CMK (cell line): ENCODE measurements around a stretch of chr12.

- RRBS, result no CpG with 5 or more reads among the region's 14 CpGs
Observed at GRCh38 chr12:131366181-131366968, 344.5 kb upstream of the SFSWAP start.

DNA sequence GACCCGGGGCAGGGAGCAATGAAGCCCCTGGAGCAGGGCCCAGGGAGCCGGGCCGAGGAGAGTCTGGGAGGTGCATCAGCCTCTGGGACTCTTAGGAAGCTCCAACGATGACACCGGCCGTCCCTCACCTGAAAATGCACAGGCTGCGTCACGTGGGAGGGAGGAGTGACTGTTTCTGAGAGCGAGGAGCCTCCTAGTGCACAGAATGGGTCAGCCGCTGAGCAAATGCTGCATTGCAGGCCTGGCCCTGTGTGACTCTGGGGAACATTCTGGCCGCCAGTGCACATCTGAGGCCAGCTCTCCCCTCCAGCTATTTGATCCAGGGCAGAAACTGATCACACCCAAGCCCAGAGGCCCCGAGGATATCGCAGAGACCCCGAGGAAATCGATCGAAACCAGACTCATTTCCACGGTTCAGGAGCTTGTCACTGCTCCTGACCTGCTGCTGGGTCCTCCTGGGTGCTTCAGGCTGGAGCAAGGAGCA lies 236.5 kb upstream of the SFSWAP start:
- RRBS, result 2% methylated on average over 2 of the region's 17 CpGs

DNA sequence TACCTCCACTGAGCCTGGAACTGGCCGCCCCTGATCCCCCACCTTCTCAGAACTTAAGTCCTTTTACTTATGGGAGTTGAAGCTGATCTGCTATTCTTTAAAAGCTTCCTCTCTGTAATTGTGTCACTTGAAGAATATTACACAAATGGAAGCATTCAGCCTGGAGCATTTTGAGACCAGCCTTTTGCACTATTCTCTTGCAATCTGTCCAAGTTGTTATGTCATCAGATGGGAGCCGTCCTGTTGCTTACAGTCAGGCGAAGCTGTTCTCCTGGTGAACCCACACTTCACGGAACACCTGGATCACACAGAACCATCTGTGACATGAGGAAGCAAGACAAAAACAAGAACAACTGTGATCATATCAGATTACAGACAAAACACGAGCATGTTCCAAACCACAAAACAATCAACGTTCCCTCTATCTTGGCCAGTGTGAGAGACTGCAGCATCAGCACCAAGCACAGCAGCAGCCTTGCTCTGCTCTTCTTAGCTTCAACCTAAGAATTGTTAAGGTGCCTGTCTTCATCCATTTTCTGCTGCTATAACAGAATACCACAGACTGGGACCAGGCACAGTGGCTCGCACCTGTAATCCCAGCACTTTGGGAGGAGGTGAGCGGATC lies 180.5 kb upstream of the SFSWAP start:
- RRBS, result no CpG with 5 or more reads among the region's 8 CpGs

DNA sequence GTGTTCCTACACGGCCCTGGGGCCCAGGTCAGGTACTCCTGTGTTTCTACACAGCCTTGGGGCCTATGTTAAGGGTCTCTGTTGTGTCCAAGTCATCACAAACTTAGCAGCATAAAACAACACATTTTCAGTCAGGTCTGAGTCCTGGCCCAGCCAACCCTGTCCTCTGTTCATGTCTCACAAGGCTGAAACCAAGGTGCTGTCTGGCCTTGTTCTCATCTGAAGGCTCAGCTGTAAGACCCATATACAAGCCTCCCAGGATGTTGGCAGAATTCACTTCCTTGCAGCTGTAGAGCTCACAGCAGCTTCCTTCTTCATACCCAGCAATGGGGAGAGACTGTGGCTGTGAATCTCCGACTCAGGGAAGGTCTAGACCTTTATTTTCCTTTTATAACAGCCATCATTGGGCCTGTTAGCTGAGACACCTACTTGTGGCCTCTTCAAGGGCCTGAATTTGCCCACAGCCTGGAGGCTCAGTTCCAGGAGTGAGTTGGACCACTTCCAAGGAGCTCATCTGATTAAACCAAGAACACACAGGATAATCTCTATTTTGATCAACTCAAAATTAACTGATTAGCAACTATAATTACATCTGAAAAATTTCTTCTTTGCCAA lies 107.4 kb upstream of the SFSWAP start:
- RRBS, result no CpG with 5 or more reads among the region's 2 CpGs

DNA sequence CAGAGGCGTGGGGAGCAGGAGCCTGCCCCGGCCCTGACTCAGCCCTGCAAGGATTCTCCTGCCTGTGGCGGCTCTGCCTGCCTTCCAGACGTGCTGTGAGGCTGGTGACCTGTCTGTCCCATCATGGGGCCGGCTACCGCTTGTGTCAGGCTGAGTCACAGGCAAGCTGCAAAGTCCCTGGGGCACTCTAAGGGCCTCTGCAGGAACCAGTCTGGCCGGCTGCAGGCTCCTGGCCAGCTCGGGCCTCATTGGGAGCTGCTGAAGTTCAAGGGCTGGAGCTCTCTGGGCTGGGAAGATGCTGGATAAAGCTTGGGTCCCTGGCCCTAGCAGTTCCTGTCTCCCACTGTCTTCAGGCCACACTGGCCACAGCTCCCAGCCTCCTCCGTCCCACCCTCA lies 22.2 kb upstream of the ULK1 start:
- RRBS, result no CpG with 5 or more reads among the region's 9 CpGs

- RRBS, result 100% methylated on average over 1 of the region's 20 CpGs
Observed at GRCh38 chr12:131914818-131915505, 14.1 kb upstream of the PUS1 start.

DNA sequence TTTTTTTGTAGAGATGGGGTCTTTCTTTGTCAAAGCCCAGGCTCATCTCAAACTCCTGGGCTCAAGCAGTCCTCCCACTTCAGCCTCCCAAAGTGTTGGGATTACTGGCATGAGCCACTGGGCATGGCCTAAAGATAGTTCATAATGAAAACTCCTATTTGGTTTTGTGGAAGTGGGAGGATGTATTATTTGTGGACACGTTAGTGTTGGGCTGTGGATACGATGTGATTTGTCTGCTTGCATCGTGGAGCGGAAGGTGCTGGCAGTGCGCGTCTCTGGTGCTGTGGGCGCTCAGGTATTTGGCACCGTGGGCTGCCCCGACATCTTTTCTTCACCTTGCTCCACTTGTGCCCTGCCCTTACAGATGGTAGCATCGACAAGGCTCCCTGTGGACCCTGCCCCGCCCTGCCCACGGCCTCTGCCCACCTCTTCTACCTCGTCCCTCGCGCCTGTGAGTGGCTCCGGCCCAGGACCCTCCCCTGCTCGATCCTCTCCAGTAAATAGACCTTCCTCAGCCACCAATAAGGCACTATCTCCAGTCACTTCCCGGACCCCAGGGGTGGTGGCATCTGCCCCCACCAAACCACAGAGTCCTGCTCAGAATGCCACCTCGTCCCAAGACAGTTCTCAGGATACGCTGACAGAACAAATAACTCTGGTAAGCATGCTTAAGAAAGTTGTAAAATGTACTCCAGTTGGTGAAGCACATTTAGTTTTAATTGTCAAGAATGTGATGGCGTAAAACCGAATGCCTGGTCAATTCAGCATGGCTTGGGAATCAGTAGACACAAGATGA lies 36.6 kb downstream of the EP400 start:
- RRBS, result 97% methylated on average over 3 of the region's 22 CpGs

GRCh38 chr12:131993514-131994443 lies 44.0 kb downstream of the EP400 start:
- RRBS, result no CpG with 5 or more reads among the region's 18 CpGs

DNA sequence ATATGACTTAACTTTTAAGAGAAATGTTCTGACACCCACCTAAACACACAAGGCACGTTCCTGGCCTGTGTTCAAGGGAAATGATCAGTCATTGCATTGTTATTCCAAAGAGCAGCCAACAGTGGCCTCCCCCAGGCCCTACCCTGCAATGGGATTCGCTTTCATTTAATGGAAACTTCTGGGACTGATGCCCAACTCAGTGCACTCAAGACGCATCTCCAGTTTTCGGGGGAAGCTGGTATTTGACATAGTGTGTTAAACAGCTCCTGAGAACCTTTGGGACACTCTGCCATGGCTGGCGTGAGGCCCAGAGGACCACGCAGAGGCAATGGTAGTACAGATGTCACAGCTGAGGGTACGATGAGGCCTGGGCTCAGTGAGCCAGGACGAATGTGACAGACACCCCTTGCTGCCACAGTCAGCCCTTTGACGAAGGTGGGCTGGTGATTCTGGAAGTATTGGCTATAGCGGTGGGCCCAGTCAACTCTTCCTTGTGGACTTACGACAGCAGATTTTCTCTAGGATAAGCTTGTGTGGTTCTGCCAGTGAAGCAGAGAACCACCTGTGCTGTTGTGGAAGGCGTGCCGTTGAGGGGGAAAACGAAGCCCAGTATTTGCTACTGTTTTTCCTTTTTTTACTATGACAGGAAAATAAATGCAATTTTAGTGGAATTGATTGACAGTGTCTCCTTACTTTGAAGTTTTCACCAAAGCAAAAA lies 65.7 kb downstream of the DDX51 start:
- RRBS, result no CpG with 5 or more reads among the region's 14 CpGs

- RRBS, result no CpG with 5 or more reads among the region's 25 CpGs
Observed at GRCh38 chr12:132104605-132105178, 39.4 kb downstream of the DDX51 start.

- RRBS, result no CpG with 5 or more reads among the region's 8 CpGs
Observed at GRCh38 chr12:132155928-132156629, 11.8 kb downstream of the NOC4L start.

- RRBS, result no CpG with 5 or more reads among the region's 16 CpGs
Observed at GRCh38 chr12:132163178-132163647, 19.0 kb downstream of the NOC4L start.

- RRBS, result no CpG with 5 or more reads among the region's 25 CpGs
Observed at GRCh38 chr12:132327114-132327876, 2.1 kb downstream of the GALNT9 start.

DNA sequence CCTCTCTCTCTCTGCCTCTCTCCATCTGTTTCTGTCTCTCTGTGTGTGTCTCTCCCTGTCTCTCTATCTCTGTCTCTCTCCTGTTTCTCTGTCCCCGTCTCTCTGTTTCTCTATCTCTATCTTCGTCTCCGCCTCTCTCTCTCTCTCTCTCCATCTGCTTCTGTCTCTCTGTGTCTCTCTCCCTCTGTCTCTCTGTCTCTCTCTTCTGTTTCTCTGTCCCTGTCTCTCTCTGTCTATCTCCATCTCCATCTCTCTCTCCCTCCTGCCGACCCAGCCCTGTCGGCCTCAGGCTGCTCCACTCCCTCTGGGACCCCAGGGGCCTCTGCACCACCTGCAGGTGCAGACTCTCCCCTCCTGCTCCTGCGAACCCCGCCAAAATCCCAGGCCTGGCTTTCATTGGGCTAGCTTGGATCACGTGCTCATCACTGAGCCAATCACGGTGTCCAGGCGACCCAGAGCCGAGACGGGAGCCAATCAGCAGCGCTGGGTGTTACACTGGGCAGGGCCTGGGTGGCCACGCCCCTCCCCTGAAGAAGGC lies 66.9 kb upstream of the FBRSL1 start:
- RRBS, result no CpG with 5 or more reads among the region's 14 CpGs

- RRBS, result no CpG with 5 or more reads among the region's 20 CpGs
Observed at GRCh38 chr12:132451150-132451646, 38.8 kb upstream of the FBRSL1 start.

DNA sequence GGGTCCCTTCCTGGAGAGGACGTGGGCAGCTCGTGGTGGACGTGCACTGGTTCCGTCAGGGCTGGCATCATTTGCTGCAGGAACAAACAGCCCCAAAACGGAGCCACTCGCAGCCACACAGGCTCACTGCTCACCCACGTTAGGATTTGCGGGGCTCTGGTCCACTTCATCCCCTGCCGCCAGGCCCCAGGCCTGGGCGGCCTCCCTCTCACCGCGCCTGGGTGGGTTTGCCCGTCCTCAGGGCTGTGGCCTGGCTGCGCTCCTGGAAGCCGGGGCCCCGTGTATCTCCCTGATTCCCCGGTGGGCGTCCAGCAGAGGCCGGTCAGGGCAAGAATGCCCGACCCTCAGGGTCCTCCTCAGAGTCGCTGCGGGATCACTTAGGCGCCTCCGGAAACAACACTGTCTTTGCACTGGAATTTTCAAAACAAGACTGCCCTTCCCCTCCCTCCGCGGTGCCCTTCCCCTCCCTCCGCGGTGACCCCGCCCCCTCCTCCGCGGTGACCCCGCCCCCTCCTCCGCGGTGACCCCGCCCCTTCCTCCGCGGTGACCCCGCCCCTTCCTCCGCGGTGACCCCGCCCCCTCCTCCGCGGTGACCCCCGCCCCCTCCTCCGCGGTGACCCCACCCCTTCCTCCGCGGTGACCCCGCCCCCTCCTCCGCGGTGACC lies 15.6 kb upstream of the FBRSL1 start:
- RRBS, result 52% methylated on average over 6 of the region's 51 CpGs

GRCh38 chr12:132530714-132531298 lies 40.9 kb downstream of the FBRSL1 start:
- RRBS, result 94% methylated on average over 4 of the region's 10 CpGs

- RRBS, result no CpG with 5 or more reads among the region's 28 CpGs
Observed at GRCh38 chr12:132580741-132581883, 29.3 kb downstream of the LRCOL1 start.

GRCh38 chr12:132602327-132602808 lies 8.0 kb downstream of the LRCOL1 start:
- RRBS, result no CpG with 5 or more reads among the region's 18 CpGs

DNA sequence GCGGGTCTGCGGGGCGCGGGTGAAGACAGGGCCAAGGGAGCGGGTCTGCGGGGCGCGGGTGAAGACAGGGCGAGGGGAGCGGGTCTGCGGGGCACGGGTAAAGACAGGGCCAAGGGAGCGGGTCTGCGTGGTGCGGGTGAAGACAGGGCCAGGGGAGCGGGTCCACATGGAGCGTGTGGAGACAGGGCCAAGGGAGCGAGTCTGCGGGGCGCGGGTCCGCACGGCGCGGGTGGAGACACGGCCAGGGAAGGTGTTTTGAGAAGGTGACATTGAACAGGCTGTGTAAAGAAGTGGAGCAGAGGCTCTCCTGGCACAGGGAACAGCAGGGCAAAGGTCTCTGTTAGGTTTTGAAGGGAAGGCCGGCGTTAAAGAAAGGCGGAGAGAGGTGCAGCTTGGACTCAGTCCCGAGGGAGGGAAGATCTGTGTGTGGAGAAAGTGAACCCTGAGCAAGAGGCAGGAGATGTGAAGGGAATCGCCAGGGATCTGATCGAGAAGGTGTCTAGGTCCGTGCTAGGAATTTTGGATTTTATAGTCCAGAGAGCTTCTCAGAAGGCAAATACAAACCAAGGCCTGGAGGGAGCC lies 1.8 kb downstream of the PXMP2 start:
- RRBS, result no CpG with 5 or more reads among the region's 33 CpGs